PFSK-1 (cell line): ENCODE measurements around the gene SYNGR4.

GRCh38 chr19:47051685-47052207 lies 3.3 kb upstream of the TMEM160 start:
- RRBS = no CpG with 5 or more reads among the region's 9 CpGs

DNA sequence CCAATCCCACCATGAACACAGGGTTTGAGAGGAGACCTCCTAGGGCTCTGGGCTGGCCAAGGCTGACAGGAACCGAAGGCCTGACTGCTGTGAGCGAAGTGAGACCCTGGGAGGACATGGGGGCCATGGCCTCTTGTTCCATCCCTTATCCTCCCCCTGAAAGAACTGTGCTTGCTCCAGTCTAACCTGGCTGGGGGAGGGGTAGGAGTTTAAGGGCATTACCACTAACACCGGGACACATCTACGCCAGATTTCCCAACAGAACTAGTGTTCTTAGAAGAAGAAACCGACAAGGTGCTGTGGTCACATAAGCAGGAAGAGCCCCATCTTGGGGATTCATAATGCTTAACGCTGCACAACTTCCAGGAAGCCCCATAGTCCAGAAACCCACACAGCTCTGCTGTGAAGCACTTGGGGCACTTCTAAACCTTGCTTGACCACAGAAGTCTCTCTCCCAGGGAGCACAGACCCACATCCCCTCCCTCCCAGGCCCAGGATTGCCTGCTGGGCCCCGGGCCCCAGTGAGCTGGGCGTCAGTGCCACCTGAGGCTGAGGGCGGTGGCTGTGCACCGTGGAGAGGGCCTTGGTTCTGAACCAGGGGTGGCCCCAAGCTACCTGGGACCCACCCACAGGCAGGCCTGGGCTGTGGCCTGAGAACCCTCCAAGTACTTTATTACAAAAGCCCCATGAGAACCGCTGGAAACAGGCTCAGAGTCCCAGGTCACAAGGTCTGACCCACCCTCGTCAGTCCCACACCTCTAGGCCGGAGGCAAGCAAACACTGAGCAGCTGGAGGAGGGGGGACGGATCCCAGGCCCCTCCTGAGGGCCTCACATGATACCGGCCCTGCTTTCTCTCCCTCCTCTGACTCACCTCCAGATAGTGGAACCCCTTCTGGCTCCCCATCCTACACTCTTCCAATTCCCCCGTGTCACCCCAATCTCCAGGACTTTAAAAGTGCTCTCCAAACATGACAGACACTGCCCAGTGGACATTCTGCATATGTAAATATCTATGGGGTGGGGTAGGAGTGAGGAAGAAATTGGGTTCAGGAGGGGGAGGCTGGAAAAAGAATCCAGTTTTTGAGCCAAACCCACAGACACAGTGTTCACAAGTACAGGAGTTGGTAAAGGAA lies 18.6 kb downstream of the ZC3H4 start:
- RRBS = 72% methylated on average over 2 of the region's 16 CpGs

DNA sequence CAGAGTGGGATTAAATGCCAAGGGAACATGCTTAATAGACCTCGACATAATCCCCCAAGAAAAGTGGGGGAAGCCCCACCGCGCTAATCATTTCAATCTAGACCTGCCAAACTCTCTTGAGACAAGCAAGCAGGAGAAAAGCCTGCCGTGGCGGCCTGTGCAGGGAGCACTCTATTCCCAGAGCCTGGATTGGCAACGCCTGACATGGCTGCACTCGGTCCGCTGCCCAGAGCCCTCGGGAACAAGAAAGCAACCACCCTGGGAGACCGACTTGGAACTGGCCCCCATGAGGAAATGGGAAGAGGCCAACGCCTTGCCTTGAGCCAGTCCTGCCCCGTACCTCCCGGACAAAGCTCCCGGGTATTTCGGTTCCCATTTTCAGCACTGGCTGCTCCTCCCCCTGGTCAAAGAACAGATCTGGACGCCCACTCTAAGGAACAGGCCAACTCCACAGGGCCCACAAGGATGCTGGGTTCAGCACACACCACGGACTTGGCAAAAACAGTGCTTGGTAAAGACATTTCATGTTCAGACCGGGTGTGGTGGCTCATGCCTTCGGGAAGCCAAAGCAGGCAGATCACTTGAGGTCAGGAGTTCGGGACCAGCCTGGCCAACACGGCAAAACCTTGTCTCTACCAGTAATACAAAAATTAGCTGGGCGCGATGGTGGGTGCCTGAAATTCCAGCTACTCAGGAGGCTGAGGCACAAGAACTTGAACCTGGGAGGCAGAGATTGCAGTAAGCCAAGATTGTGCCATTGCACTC lies 15.7 kb downstream of the ZC3H4 start:
- RRBS = no CpG with 5 or more reads among the region's 23 CpGs

GRCh38 chr19:47239232-47239524 lies 8.2 kb upstream of the BBC3 start:
- RRBS = no CpG with 5 or more reads among the region's 13 CpGs

DNA sequence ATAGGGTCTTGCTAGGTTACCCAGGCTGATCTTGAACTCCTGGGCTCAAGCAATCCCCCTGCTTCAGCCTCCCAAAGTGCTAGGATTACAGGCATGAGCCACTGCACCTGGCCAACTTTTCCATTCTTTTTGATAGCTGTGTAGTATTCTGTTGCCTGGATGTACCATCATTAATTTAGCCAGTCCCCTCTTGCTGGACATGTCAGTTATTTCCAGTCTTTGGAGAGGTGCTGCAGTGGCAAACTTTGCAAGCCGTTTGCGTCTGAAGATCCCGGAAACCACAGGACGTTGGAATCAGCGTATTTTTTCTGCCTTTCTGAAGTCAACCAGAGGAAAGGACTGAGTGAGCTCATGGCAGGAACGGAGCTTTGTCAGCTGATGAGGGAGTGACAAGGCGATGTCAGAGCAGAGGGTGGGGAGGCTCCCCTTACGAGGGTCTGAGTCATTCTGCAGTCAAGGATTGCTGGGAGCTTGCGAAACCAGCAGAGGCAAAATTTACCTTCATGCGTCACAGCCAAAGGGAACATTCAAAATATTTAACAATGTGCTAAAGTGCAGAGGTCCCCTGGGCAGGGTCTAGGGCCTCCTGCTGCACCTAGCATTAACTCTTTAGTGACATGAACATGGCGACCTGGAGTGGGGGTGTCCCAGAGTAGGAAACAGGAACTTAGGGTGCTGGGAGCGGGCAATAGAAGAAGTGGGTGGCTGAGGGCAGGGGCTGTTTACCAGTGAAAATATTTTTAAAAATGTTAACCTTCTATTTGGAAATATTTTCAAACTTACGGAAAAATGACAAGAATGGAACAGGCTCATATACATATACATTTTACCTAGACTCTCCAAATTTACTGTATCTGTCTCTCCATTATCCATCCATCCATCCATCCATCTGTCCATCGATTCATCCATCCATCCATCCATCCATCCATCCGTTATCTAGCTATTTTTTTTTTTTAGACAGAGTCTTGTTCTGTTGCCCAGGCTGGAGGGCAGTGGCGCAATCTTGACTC lies 5.7 kb downstream of the C5AR1 start:
- RRBS = no CpG with 5 or more reads among the region's 16 CpGs

- RRBS = no CpG with 5 or more reads among the region's 6 CpGs
Measured at GRCh38 chr19:47351320-47352092, 2.4 kb downstream of the DHX34 start.

GRCh38 chr19:47377256-47377779 lies 28.2 kb downstream of the DHX34 start:
- RRBS = no CpG with 5 or more reads among the region's 16 CpGs

- RRBS = no CpG with 5 or more reads among the region's 12 CpGs
Measured at GRCh38 chr19:47390498-47391125, 28.7 kb downstream of the MEIS3 start.

DNA sequence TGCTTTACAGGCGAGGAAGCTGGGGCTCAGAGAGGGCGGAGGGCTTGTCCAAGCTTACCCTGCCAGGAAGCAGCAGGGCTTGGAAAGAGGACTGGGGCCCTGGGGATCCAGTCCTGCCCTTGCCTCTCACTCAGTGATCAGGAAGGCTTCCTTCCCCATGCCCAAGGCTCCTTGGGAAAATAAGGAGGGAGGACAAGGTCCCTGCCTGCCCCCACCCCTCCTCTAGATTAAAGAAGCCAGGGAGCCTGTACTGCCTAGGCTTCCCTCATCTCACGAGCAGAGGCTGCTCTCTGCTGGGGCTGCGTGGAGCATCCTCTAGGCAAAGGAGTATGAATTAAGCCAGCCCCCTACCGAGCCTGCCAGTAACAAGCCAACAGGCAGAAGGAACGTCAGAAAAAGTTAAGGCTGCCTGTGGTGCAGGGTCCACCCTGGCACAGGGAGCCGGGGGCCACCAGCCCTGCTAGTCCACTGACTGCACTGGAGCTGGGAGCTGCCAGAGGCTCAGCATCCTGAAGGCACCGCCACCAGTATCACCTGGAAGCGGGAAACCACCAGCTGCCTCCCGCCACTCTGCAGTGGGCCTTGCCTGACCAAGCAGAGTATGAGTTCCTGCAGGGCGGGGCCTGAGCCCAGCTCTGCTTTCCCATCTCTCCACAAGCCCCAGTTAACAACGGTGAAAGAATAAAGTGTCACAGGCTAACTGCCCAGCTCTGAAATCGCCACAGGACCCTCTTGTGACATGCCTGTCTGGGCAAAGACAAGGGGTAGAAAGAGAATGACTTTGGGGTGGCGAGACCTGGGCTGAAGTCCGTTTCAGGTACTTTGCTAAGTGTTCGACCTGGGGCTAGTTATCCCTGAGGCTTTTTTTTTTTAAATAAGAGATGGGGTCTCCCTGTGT lies 6.8 kb downstream of the NAPA start:
- RRBS = no CpG with 5 or more reads among the region's 16 CpGs

DNA sequence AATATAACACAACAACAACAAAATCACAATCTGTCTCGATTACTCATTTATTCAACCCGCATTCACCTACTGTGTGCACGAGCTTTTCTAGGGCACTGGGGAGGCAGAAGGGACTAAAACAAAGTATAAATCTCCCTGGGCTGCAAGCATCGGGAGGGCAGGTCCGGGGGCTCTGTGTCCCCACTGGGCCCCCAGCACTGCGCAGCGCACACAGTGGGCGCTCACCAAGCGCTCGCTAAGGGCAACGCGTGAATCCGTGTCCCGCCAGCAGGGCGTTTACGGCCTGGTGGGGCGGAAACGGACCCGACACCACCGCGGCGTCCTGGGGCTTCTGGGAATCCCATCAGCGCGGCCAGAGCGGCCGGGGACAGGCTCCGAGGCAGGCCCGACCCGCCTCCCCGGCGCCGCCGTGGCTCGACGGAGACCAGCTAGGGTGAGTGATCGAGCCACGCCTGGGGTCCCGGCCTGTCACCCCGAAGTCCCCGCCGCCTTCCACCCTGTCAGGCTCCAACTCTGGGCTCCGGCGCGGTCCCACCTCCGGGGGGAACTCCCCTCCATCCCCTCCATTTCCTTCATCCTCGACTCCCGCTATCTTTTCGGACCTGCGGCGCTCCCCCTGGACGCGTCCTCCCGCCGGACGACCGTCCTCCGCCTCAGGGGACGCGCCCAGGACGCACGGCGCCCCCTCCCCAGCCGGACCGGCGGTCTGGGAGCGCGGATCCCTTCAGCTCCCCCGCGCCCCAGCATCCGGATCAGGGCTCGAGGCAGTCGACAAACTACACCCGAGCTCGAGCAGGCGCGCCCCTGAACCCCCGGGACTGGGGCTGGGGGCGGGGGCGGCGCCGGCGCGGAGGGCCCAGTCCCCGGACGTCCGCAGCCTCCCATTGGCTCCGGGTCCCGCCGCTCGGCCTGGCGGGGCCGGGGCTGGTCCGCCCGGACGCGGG lies 812 bp upstream of the BICRA start:
- RRBS = 1% methylated on average over 47 of the region's 96 CpGs

DNA sequence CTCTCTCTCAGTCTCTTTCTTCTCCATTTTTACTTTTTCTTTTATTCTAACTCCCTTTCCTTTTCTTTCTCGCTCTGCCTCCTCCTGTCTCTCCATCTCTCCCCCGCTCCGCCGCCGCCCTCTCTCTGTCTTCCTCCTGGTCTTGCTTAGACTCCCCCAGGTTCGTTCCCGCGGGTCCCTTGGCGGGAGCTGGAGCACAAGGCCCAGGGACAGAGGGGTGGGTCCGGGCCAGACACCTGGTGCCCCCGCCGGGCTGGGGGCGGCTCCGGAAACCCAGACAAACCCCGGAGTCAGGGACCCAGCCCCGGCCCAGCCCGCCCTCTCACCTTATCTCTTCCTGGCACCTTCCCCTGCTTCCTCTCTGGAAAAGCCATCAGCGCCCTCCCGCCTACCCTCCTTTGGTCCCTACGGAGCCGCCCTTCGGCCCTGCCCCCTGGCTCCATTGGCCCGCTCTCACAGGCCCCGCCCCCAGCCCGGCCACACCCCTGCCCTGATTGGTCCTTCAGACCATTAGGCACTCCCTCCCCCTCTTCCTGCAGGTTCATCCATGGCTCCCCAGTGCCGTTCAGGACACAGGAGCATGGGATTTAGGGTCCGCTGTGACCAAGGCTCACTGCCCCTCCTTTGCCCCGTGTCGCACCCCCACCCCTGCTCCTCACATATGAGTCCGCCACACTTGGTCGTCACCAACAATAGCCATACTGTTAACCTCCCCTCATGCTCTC lies 15.3 kb upstream of the NOP53 start:
- RRBS = no CpG with 5 or more reads among the region's 31 CpGs

DNA sequence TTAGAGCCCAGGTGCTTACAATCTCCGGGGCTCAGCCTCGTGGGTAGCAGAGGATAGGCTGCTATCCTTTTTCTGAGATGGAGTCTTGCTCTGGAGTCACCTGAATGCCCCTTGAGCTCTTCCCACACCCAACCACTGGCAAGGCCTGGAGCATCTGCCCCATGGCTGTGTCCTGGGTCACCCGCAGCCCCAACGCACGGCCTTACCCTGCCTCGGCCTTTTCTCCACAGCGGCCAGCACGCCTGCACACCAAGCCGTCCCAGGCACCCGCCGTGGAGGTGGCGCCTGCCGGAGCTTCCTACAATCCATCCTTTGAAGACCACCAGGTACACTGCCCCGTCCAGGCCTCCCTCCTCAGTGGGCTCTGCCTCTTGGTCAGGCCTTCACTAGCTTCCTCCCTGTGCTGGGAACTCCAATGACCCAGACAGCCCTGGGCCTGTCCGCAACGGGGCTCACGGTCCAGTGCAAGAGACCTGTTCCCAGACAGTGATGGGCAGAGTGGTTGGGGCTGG lies 7.0 kb downstream of the NOP53 start:
- RRBS = no CpG with 5 or more reads among the region's 17 CpGs

DNA sequence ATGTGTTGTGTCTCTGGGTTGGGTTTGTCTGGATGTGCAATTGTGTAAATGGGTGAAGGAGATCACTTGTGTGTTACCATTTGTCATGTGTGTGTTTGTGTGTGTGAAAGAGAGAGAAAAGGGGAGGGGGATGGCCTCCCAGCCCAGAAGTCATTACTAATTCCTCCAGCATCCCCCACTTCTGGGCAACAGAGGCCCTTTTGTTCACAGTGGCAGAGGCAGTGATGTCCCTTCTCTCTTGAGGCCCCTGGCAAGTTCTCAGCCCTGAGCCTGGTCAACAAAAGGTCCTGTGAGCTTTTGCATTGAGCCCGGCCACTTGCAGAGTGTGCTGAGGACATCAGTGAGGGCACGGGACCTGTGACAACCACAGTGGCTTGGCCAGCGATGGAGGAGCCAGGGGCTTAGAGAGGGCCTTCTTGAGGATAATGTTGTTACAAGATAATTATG lies 4.5 kb upstream of the SELENOW start:
- RRBS = no CpG with 5 or more reads among the region's 3 CpGs

GRCh38 chr19:47863291-47864220 lies 4.5 kb downstream of the TPRX2 start:
- RRBS = no CpG with 5 or more reads among the region's 17 CpGs

DNA sequence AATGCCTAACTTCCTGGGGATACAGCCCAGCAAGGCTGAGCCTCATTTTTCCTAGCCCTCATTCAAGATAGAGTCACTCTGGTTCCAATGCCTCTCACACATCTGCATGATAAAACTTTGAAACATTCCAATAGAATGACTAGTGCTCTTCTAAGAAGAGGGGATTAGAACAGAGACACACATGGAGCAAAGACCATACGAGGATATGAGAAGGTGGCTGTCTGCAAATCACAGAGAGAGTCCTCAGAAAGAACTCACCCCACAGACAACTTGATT lies 20.7 kb upstream of the CABP5 start:
- RRBS = no CpG with 5 or more reads among the region's 1 CpG

- RRBS = 1% methylated on average over 4 of the region's 14 CpGs
Measured at GRCh38 chr19:48169469-48169894, 662 bp downstream of the LIG1 start.

DNA sequence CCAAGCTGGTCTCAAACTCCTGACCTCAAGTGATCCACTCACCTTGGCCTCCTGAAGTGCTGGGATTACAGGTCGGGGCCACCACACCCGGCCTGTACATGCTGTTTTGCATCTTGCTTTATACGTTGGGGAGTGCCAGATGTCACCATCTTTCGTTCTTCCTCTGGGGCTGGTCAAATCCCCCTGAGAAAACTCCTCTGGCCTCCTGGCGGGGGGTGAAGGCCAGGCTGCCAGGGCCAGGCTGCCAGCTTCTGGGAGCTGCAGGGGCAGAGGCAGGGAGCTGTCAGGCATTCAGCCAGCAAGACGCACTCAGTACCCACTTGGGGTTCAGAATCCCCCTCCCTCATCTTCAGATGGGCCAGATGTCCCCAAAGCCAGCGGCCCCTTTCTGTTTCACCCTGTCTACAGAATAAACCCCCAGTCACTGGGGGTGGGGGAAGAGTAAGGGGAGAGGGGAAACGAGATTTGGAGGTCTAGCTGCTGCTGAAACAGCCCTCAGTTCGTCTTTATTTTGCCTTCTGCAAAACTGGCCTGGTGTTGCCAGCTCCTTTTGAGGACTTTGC lies 16.1 kb downstream of the ZSWIM9 start:
- RRBS = no CpG with 5 or more reads among the region's 9 CpGs

DNA sequence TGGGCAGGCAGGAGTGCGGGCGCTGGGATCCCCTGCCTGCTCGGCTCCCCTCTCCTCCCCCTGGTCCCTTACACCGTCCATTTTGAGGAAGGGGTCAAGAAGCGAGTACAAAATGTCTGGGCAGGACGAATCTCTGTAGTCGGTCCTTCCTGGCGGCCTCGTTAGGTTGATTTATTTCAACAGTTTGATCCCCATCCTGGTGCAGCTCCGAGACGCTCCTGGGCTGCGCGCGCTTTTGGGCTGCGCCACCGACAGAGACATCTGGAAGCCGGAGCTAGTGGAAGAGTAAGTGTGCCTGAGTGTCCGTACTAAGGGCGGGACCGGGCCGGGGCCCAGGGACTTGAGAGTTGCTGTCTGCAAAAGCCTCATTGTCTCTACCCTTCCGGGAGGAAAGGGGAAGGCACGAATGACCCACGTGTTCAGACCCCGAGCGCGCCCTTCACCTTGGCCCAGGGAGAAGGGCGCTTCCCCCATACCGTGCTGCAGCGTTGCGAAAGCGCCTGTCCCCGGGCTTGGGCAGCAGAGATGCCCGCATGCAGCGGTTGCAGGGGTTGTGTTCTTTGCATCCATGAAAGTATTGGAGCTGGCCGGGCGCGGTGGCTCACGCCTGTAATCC lies 1.8 kb downstream of the ZNF114 start:
- RRBS = 50% methylated on average over 6 of the region's 39 CpGs

- RRBS = 2% methylated on average over 6 of the region's 33 CpGs
Measured at GRCh38 chr19:48362990-48363759, 565 bp downstream of the TMEM143 start.

- RRBS = no CpG with 5 or more reads among the region's 63 CpGs
Measured at GRCh38 chr19:48363760-48364714, at the start of gene SYNGR4. Gene SYNGR4 (plus strand): TSS chr19:48364367.